Mesothelial cell of epicardium (in vitro differentiated cells): Measurements from ENCODE around the genes LNX1 and KIT.

- PRO-cap: no peak
Observed at GRCh38 chr4:53452726-53453430, 75.4 kb downstream of the FIP1L1 start.

DNA sequence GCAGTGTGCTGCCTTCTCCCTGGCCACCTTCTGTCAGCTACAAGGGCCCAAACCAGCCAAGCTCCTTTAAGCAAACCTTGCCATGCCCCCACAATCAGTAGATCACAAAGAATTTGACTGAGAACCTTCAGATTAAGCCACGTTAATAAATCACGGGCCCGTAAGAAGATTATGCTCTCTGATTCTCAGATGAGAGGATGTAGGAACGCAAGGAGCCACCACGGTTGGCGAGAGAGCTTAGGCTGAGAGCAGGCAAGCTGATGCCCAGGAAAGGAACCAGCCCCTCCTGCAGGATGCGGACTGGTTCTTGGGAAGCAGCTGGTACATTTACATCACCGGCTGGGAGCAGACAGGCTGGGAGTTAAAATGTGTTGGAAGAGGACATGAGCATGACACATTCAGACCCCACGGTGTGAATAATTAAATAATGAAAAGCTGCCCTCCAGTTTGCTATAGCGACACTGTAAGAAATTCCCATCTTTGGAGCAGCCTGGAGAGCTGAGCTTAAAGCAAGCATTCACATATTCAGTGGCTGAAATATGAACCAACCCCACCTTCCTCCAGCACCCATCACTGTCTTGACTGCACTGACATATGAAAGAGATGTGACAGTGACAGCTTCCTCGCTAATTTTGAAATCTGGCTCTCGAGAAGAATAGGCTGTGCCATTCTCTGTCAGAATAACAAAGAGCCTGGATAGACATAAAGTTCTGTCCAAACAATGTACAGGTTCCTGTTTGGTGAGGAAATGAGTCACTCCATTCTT lies 33.1 kb downstream of the LNX1 start:
- PRO-cap: no peak

GRCh38 chr4:53591271-53591998 lies at the start of gene LNX1:
LNX1 (minus strand) TSS chr4:53591486.
- PRO-cap: unidirectional peak, minus-strand start at chr4:53591486

- PRO-cap: no peak
Observed at GRCh38 chr4:54023360-54024606, 40.6 kb downstream of the CHIC2 start.

DNA sequence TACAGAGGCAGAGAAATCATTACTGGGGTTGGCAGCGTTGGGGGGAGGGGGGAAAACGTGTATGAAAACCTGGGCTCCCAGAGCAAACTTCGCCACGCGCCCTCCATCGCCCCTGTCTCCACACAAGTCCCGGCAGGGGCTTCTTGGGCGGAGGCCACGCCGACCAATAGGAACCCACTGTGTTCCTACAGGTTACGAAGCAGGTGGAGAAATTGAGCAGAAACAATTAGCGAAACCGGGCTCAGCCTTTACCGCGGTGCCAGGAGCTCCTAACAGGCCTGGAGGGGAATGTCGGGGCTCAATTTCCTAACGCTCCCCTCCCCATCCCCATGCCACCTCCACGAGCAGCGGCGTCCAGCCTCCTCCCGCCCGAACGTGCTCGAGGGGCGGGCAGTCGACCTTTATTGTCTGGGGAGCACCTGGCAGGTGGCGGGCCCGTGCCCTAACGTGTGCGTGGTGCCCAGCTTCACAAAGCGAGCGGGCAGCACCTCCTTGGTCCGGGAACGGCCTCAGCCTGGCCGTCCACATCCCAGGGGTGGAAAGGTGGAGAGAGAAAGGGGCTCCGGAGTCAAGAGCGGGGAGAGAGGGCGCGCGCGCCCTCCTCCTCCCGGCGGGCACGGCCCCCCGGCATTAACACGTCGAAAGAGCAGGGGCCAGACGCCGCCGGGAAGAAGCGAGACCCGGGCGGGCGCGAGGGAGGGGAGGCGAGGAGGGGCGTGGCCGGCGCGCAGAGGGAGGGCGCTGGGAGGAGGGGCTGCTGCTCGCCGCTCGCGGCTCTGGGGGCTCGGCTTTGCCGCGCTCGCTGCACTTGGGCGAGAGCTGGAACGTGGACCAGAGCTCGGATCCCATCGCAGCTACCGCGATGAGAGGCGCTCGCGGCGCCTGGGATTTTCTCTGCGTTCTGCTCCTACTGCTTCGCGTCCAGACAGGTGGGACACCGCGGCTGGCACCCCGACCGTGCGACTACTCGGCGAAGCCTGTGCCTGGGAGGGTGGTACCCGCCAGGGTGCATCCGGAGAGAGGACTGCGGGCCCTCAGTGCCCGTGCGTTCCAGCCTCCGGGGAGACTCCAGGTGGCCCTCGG lies at the start of gene KIT:
TSS of gene KIT (plus strand) at position 805 of the 1,083 bp plus-strand sequence.
- PRO-cap: unidirectional peak, plus-strand start at position 811 of the sequence

DNA sequence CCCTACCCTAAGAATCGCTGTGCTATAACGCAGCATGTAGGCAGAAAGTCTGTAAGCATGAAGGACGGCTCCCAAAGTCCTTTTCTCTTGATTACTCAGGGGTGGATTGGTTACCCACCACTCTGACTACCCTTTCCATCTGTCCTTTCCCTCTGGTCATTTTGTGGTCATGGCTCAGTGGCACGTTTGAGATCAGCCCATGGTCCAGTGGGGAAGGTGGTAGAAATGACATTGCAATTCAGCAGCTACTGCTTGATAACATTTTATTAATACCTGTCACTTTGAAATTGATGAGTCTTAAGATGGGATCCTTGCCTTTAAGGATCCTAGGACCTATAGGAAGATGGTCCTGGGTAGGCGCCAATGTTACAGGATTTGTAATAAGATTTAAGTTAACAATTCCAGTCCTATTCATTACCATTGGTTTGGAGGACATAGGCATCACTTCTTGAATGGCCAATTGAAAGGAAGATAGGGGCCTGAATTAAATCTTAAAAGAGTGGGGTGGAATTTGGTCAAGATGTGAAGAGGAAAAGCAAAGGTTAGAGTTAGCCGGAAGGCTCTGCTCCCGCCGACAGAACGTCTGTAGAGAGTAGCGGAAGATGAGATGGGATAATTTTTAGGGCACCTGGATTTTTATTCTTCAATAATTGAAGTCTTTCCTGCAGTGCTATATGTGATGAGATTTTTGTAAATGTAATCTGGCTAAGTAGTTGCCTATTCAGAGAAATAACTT lies 9.5 kb downstream of the KIT start:
- PRO-cap: no peak

GRCh38 chr4:55175620-55176883 lies 50.7 kb upstream of the KDR start:
- PRO-cap: no peak

DNA sequence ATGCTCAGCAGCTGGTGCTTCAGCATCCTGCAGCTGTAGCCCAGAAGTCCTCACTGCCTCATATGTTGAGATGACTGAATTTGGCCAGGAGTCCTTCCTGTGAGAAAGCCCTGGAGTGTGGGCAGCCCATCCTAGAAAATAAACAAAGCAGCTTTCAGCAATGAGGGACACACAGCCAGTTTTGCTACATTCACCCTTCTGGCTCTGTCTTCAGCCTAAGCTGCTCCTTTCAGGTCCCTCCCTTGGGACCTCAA lies 2.2 kb upstream of the TMEM165 start:
- PRO-cap: no peak

GRCh38 chr4:55416615-55417690 lies 21.2 kb downstream of the TMEM165 start:
- PRO-cap: no peak

GRCh38 chr4:55546245-55546497 lies 538 bp downstream of the CLOCK start:
- PRO-cap: no peak

DNA sequence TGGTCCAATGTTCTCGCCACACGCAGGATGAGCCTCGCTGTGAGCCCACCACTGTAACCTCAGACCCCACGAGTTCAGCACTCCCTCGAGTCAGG lies 288 bp upstream of the CRACD start:
- PRO-cap: no peak

DNA sequence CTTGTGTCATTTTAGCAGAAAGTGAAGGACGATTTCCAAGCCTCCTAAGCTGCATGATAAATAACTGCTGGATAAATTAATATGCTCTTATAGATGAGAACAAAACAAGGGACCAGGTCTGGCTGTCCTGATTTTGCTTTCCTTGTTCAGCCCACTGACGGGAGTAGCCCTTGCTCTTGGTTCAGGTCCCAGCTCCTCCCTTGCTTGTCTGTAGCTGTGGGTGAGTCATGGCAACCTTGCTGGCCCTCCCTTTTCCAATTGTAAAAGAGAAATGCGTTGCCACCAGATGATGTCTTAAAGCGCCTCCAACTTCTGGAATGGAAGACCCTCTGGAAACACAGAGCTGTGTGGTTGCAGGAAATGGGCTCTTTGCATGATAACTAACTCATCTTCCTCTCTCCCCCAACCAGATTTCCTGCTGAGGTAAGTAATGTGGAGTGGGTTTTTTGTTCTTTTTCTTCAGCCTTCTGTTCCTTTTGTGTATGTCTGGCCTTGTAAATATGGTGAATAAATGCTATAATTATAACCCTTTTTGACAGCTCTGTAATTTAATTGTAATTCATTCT lies 167.0 kb downstream of the CRACD start:
- PRO-cap: no peak

GRCh38 chr4:56544430-56545238 lies 14.2 kb downstream of the THEGL start:
- PRO-cap: no peak

- PRO-cap: no peak
Observed at GRCh38 chr4:56658244-56658797, 22.8 kb downstream of the HOPX start.

DNA sequence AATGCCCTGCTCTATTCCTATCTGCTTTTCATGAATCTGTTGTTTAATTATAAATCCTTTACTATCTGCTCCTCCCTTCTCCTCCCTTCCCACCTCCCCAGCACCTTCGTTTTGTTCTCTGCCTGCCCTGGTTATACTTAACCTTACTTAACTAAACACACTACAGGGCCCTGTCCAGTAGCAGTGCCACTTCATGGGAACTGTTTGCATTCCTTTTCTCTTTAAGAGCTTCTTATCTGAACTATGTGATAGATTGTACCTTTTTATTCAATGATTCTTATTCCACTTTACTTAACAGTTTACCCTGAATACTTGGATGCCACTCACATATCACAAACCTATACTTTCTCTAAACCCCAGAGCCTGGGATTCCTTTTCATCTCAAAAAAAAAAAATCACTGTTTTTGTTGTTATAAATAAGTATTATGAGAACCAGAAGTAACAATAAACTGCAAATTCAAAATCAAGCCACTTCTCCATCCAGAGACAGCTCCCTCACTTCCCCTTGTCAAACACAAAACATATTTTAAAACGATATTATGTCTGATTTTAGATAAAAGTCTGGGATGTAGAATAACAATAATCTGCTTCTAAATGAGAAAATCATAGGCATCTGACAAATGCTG lies 667 bp downstream of the HOPX start:
- PRO-cap: no peak

GRCh38 chr4:56976331-56976654 lies 1.1 kb downstream of the NOA1 start:
- PRO-cap: no peak

DNA sequence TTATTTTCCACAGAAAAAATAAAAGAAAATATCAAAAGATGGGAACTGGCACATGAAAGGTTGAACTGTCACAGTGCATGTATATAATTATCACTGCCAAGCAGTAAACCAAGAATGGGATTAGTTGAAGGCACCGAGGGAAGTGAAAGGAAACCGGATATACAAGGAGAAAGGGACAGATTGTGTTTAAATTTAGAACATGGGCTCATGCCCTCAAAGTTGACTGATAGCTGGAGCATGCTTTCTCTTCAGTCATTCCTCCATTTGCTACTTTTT lies 41.6 kb downstream of the IGFBP7 start:
- PRO-cap: no peak

- PRO-cap: no peak
Observed at GRCh38 chr4:57081209-57082183, 28.7 kb downstream of the IGFBP7 start.

- PRO-cap: no peak
Observed at GRCh38 chr4:61767224-61767882, 567.2 kb downstream of the ADGRL3 start.

GRCh38 chr4:62295352-62295640 lies 1095.2 kb downstream of the ADGRL3 start:
- PRO-cap: no peak